Myometrial cell (primary cell): Measurements from ENCODE around the genes TMED3, TMC3, FSD2 and WHAMM.

GRCh38 chr15:79310554-79311791, at the start of gene TMED3:
Gene TMED3 (plus strand): TSS chr15:79311112.
- RAMPAGE, long total RNA: start-site peak on the plus strand at chr15:79311106-79311253, 291 and 563 reads in 2 replicates

- RAMPAGE, long total RNA: no peak
Measured at GRCh38 chr15:79744242-79744875, 152.5 kb downstream of the MTHFS start.

DNA sequence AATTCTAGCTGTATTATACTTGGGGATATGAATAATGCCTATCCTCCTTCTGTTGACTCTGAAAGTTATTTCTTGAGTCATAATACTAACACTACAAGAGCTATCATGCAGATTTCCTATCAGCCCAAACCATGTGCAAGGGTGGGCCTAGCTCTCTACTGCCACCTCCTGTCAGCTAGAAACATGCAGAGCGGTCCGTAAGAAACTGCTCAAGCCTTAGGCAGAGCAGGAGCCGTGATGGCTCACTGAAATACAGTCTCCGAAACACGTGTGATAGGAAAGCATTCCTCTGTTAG, 43.3 kb downstream of the MTHFS start:
- RAMPAGE, long total RNA: no peak

DNA sequence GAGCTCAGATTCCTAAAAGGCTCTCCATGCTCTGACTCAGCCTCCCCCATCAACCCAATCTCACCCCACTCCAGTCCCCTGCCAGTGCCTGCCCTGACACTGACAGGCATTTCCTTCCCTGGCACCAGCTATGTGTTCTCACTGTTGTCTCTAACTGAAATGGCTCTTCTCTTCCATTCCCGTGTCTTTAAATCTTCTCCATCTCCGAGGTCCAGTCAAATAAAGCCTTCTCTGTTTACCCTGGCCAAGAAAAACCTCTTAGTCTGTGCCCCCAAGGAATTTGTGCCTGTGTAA, 7.4 kb upstream of the BCL2A1 start:
- RAMPAGE, long total RNA: no peak

DNA sequence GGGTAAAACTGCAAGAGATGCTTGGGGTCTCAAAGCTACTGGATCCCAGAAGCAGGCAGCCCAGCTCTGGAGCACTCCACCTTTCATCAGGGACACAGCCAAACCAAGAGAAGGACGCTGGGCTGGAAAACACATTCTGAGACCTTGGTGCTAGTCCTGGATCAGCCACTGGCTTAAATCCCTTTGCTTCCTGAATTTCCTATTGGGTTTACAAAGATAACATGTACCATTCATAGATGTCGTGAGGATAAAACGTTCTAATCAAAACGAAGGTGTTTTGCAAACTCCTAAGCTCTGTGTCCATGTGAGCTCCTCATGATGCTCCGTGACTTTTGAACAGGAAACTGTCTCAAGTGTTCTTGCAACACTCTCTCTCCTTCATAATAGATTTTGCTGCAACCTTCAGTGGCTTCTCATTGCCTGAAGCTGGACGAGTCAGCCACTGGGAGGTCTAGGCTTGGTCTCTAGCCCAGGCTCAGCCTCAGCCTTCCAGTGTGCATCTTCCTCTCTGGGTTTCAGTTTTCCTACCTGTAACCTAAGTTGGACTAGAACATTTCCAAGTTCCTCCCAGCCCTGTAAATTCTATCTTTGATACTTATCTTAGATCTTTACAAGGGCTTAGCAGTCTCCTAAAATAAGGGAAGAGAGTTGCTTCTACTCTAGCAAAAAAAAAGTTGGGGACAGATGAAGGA, 18.6 kb upstream of the BCL2A1 start:
- RAMPAGE, long total RNA: no peak

DNA sequence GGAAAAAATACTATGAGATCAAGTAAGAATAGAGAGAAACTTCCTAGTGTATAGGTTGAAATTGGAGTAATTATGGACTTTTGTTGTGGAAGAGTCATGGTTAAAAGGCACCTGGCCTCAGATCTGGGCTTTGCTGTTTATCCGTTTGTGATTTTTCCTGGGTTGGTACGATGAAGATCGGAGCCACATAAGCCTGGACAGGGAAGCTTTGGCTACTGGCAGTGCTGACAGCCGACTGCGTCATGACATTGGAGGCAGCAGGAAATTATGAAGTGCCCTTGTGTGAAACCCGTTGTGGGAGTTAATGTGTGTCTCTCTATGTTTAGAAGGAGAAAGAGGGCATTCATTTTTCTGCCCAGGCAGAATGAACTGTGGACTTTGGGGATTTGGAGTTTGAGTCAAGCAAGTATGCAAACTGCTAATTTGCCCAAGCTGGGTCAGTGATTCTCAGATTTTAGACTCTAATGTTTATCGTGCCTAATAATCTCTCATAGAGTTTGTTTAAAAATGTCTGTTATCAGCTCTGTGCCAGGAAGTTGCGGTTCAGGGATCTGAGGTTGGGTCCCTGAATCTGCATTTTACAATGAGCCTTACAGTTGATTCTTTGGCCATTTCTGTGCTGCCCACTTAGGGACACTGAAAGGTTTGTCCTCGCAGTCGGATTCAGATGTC, 5.6 kb downstream of the CTXND1 start:
- RAMPAGE, long total RNA: no peak

GRCh38 chr15:80466946-80467663, 62.9 kb downstream of the ARNT2 start:
- RAMPAGE, long total RNA: no peak

DNA sequence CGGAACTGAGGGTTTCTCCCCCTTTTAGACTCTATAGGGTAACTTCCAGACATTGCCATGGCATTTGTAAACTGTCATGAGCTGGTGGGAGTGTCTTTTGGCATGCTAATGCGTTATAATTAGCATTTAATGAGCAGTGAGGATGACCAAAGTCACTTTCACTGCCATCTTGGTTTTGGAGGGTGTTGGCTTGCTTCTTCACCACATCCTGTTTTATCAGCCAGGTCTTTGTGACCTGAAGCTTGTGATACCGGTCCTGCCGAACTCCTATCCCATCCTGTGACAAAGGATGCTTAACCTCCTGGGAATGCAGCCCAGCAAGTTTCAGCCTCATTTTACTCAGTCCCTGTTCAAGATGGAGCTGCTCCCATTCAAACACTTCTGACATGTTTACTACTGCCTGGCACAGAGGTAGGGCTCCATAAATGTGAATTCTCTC, 15.7 kb upstream of the ABHD17C start:
- RAMPAGE, long total RNA: no peak

GRCh38 chr15:81024163-81024885, 23.6 kb downstream of the TLNRD1 start:
- RAMPAGE, long total RNA: no peak

DNA sequence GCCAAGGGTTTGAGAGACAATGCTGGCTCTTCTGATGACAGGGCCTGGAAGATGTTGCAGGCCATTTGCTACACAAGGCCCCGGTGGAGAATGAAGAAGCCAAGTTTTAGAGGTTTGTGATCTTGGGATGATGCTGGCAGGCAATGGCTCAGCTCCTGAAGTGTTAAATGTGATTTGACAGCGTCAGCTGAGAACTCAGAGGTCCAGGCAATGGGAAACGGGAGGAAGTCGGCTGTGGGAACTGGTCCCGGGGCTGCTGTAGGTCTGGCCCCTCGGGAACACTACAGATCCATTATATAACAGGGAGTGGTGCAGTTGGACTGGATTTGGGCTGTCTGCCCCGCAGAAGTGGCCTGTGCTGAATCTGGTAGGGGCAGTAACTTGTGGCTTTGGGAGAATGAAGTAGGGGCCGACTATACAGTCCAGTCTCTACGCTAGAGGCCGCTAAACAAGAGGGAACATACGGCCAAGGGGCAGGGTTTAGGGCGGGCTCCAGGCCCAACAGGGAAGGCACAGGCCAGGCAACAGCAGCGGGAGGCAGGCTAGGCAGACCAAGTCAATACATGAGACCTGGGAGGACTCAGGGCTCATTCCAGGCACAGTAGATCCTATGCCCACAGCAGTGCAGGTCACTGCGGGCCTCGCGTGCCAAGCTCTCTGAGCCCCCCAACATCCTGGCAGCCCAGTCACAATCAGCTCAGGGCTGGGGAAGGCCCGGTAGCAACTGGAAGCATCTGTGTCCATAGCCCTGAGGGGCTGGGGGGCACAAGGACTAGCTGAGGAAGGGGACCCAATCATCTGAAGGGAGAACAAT, 20.3 kb upstream of the IL16 start:
- RAMPAGE, long total RNA: no peak

- RAMPAGE, long total RNA: no peak
Measured at GRCh38 chr15:81275919-81276214, 48.1 kb downstream of the STARD5 start.

DNA sequence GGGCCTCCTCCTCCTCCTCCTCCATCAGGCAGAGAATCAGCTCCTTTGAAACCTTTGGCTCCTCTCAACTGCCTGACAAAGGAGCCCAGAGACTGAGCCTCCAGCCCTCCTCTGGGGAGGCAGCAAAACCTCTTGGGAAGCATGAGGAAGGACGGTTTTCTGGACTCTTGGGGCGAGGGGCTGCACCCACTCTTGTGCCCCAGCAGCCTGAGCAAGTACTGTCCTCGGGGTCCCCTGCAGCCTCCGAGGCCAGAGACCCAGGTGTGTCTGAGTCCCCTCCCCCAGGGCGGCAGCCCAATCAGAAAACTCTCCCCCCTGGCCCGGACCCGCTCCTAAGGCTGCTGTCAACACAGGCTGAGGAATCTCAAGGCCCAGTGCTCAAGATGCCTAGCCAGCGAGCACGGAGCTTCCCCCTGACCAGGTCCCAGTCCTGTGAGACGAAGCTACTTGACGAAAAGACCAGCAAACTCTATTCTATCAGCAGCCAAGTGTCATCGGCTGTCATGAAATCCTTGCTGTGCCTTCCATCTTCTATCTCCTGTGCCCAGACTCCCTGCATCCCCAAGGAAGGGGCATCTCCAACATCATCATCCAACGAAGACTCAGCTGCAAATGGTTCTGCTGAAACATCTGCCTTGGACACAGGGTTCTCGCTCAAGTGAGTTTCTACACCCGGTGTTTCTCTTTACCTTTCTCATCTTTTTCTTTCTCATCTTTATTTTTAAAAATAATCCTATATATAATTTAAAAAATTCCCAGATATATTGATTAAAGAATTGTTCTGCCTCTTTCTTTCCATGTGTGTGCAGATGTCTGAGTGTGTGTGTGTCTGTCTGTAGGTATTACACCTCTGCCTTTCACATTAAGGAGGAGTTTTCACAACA, 23.9 kb downstream of the STARD5 start:
- RAMPAGE, long total RNA: no peak

DNA sequence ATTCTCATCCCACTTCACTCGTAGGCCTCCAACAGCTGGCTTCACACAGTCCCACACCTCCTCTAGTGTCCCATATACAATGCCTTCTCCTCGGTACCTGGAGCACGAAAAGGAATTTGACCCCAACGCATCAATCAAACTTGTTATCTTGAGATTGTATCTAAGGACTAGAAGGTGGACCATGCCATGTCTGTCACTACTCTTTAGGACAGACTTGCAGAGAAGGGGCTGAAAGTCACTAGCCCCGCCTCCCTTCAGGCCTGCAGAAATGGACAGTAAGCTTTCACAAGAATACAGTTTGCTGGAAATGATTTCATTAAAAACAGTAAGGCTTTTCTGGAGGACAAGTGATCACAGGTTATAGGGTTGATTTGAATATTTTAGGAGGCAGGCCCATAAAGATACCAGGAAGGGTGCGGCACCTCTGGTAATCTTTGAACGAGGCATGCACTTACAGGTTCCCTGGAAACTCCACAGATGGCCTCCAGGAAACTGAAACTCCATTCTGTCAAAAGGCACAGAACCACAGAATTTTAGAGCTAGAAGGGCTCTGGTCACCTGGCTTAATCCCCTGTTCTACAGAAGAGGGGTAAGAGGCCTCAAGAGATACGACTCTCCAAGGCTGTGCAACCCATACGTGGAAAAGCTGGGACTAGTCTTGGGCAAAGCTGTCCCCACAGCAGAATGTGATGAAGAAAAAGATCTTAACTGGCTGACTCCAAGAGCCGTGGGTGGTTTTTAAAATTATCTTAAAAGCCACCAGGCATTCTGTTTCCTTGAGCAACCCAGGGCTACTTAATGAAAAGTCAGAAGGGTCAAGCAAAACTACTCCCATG, 1.3 kb downstream of the STARD5 start:
- RAMPAGE, long total RNA: no peak

- RAMPAGE, long total RNA: no peak
Measured at GRCh38 chr15:81374065-81374599, at the start of gene TMC3. Gene TMC3 (minus strand): TSS chr15:81374213.

- RAMPAGE, long total RNA: no peak
Measured at GRCh38 chr15:81994950-81996045, 50.5 kb downstream of the MEX3B start.

DNA sequence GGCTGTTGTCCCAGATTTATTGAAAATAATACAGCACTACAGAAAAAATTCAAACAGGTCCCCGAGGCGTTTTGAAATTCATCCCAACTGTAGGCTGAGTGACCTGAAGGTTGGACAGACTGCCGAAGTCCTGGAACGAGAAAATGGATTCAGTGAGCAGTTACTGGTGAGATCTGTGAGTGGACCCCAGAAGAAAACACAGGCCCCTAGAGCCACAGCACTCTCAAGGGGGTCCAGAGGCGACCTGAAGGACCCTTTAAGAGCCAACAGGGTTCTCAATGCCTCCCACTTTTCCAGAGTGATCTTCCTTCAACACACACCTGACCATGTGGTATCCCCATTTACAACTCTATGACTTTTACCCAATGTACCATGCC, 3.5 kb downstream of the RPS17 start:
- RAMPAGE, long total RNA: no peak

DNA sequence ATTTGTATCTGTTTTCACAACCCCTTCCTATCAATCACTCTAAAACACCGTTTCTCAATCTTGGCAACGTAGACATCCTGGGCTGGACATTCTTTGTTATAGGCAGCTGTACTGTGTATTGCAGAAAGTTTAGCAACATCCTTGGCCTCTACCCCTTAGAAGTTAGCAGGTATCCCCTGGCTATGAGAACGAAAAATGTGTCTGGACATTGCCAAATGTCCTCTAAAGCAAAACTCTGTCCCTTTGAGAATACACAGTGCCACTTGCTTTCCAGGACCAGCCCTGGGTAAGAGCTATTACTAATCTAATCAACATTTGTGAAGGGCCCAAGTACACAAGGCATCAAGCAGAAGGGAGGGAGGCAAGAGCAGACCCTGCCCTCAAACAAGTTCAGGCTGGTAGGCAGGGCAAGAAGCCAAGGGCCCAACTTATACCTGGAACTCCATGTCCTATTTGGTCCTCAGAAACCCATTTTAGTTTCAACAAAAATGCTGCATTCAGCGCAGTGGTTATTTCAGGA, 3.1 kb downstream of the RPS17 start:
- RAMPAGE, long total RNA: no peak

DNA sequence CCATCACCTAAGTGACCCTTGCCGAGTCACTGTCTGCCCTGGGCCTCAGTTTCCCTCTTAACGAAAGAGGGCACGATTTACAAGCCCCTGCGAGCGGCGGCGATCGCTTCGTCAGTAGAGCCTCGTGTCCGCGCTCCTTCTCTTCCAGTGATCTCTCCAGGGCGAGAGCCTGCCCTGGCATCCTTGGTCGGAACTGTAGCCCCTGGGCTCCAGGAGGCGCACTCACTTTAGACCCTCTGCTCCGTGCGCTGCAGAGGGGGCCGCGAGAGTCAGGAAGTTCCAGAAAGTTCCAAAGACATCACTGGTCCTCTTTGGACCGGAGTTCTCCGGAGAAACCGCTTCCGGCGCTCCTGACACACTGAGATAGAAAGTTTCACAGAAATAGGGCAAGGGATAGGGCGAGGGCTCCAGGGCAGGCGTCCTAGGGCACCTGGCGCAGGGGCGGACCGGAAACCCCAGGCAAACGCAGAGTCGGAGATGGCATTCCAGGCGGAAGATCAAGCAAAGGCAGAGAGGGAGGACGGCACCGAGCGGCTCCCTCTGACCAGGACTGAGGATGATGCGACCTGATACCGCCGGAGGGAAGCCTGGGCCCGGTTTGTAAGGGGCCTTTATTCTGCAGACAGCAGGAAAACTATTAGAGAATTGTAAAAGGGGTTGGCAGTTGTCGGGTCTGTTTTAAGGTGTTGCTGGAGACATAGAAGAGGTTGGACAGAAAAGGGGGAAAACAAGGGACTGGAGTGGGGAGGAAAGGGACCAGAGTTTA, 1.2 kb upstream of the CPEB1 start:
- RAMPAGE, long total RNA: no peak

DNA sequence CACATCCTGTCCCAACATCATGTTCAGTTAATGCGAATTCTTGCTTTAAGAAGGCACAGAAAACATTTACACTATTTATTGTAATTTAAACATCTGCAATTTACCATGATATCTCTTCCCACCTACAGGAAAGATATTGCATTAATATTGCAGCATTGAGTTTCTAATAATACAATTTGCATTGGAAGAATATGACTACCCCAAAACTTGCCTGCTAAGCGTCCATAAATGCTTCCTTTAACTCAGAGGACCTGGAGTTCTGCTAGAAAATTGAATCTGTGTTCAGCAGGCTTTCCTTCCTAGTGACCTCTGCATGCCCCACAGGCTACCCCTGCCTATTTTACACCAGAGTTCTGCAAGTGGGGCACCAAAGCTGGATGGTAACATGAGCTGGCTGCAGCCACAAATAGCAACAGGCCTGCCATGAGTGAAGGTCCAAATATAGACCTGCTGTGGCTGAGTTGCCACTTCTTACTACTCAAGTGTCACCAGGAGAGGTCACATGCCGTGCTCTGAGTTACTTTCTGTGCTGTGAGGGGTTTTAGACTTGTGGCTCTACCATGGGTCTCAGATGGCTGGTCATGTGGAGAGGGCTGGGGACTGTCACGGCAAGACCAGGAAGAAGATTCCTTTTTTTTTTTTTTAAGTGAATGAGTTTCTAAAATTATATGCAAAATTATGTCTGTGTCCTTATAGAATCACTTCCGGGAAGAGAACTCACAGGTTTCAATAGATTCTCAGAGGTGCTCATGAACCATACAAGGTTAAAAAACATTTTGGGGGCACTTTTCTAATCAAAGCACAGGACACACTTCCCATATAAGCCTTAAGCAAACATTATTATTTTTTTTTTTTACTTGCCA, at the start of gene FSD2:
Gene FSD2, minus strand, starts transcription at position 315 of the 863 bp plus-strand sequence.
- RAMPAGE, long total RNA: no peak

DNA sequence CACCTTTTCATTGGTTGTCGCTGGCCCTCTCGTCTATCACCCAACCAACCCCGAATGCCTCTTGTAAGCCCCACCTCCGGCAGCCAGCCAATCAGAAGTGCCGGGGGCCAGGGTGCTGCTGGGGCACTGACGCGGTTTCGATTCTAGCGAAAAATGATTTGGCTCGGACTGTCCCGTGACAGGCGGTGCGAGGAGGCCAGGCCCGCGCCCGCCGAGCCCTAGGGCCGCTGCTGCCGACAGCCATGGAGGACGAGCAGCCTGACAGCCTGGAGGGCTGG, at the start of gene WHAMM:
Gene WHAMM, plus strand, starts transcription at position 144 of the 278 bp plus-strand sequence.
- RAMPAGE, long total RNA: no peak